ENCODE results near the gene LUC7L2.

DNA sequence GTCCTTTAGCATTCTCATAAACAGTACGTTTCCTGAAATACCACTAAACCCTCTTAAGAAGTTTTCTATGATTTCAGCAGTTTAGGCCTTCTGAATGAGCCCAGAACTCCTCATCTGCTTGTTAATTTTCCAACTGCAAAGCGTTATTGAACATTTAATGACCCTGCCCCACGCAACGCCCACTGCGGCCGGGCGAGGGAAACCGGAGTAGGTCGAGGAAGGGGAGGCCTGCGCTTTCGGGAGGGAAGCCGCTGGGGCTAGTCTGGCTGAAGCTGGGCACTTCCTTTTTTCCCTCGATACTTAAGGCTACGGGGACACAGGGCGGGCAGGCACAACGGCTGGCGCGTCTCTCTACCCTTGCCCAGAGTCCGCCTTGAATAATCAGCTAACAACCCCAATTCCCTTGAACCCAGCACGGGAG, 509 bp upstream of the UBN2 start:
- PRO-cap, 2 experiments = no peak in any of the 2 experiments

GRCh38 chr7:139301357-139302302, 39.5 kb upstream of the FMC1 start:
- PRO-cap, 2 experiments = no peak in any of the 2 experiments

- PRO-cap, 2 experiments = peak in 2 of 2 experiments; most common plus-strand start chr7:139359903 (in 2); most common minus-strand start chr7:139359718 (in 2)
These were observed at the start of gene LUC7L2 for GRCh38 chr7:139359565-139360672. Gene LUC7L2 (plus strand): TSS chr7:139359894.

- PRO-cap, 2 experiments = no peak in any of the 2 experiments
These were observed 3.1 kb downstream of the LUC7L2 start for GRCh38 chr7:139362893-139363146.

DNA sequence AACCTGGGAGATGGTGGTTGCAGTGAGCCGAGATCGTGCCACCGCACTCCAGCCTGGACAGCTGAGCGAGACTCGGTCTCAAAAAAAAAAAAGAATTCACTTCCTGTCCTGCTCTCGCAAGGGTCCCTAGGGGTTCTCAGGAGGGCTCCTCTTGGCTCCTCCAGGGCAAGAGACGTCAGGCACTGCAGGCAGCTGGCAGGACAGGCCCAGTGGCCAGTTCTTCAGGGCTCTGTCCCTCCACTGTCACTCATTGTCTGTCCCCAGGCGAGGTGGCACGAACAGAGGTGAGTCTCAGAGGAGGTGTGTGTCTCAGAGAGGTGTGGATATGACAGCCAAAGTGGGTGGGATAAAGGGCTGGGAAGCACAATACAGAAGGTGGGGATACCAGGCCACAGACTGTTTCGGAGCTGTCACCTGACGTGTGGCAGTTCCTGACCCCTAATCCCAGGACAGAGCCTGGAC, 11.9 kb downstream of the KLRG2 start:
- PRO-cap, 2 experiments = no peak in any of the 2 experiments

GRCh38 chr7:139482689-139482809, 924 bp downstream of the KLRG2 start:
- PRO-cap, 2 experiments = no peak in any of the 2 experiments

GRCh38 chr7:139600058-139600681, 76.7 kb downstream of the CLEC2L start:
- PRO-cap, 2 experiments = no peak in any of the 2 experiments

- PRO-cap, 2 experiments = no peak in any of the 2 experiments
These were observed 117.3 kb downstream of the HIPK2 start for GRCh38 chr7:139660498-139660918.

DNA sequence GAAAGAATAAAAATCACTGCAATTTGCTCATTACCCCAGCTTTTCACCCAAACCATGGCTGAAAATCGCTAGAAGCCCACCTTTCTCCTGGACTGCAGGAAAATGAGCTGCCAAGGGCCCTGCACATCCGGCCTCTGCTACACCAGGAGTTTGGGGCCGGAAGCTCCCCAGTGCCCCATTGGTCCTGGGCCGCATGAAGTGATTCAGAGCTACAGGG, 40.4 kb downstream of the HIPK2 start:
- PRO-cap, 2 experiments = no peak in any of the 2 experiments

DNA sequence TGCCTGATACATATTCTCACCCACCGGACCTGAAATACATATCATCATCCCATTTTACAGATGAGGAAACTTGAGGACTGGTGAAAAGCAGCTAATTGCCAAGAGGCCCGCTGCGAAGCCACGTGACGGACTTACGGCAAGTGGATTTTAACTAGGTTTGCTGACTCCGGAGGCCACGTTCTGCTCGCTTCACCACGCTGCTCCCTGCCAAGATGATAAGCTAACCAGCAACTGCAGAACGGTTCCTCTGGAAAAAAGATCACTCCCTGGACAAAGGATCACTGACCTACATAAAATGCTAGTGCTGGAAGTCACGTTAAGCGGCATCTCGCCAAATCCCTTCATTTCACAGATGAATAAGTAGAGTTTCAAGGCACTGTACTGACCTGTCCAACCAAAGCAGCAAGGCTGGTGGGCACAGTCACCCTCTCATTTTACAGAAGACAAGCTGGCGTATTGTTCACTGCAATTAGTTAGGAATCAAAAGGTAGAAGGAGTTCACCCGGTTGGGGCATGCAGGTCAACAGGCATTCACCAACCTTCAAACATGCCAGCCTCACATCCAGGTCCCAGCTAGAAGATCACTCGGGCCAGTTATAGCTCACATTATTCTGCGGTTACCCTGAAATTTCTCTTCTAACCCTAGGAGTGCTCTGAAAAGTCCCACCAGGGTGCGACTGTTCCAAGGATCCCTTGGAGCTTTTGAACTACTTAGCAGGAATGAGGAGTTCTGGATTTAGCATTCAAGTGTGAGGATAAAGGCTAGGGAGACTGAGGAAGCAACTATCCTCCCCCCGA, 33.0 kb downstream of the HIPK2 start:
- PRO-cap, 2 experiments = no peak in any of the 2 experiments

- PRO-cap, 2 experiments = no peak in any of the 2 experiments
These were observed 22.2 kb downstream of the HIPK2 start for GRCh38 chr7:139755451-139756068.

GRCh38 chr7:139767134-139767832, 10.5 kb downstream of the HIPK2 start:
- PRO-cap, 2 experiments = no peak in any of the 2 experiments

DNA sequence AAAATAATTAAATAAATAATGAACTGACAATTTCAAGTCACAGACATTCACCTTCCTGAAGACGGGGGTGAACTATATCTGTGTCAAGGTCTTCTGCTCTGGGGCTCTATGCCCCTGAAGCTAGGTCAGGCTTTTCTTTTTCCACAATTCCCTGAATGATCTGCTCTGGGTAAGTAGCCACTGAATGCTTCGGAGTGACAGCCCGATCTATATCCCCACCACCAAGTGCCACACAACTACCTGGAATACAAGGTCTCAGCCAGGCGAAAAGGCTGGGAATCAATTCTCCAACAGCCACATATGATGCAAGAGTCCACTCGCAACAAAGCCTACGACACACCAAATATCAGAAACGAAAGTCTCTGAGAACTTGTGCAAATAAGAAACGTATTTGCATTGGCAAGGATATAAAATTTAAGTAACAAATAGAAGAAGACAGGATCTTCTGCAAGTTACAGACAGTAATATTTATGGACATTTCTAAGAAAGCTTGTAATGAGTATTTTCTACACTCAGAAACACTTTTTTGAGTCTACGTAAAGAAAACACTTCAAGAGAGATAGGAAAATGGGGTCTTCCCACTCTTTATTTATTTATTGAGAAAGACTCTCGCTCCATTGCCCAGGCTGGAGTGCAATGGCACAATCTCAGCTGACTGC, 5.7 kb downstream of the HIPK2 start:
- PRO-cap, 2 experiments = no peak in any of the 2 experiments

DNA sequence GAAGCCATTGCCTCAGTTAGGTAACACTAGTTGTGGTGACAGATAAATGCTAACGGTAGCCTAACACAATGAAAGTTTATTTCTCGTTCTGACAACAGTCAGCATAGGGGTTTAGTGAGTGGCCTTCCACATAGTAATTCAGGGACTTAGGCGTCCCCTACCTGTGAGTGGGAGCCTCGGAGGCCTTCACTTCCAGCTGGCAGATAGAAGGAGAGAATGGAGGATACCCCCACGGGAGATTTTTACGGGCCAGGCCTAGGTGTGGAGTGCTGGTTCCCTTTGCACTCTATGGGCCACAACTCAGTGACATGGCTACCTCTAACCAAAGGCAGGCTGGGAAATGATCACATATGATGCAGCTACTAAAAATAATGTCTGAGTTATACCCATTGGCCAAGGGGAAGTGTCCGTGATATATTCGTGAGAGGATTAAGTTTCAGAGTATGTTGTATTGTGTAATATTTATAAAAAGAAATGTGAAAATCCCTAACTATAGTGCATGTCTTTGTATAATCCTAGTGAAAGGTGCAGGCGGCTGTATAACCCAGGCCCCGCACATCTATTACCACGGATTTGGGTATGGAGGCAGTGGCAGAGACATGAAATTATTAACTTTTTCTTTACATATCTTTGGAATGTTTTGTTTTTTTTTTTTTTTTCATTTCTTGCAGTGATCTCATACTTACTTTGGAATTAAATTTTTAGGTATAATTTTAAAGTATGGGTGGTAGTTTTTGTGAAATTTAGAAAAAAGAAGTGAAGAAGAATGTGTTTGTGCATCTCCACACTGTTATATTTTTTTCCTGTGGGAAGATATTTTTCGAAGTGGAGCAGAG, 13.6 kb upstream of the HIPK2 start:
- PRO-cap, 2 experiments = no peak in any of the 2 experiments

GRCh38 chr7:139844559-139845153, 15.6 kb downstream of the TBXAS1 start:
- PRO-cap, 2 experiments = no peak in any of the 2 experiments

DNA sequence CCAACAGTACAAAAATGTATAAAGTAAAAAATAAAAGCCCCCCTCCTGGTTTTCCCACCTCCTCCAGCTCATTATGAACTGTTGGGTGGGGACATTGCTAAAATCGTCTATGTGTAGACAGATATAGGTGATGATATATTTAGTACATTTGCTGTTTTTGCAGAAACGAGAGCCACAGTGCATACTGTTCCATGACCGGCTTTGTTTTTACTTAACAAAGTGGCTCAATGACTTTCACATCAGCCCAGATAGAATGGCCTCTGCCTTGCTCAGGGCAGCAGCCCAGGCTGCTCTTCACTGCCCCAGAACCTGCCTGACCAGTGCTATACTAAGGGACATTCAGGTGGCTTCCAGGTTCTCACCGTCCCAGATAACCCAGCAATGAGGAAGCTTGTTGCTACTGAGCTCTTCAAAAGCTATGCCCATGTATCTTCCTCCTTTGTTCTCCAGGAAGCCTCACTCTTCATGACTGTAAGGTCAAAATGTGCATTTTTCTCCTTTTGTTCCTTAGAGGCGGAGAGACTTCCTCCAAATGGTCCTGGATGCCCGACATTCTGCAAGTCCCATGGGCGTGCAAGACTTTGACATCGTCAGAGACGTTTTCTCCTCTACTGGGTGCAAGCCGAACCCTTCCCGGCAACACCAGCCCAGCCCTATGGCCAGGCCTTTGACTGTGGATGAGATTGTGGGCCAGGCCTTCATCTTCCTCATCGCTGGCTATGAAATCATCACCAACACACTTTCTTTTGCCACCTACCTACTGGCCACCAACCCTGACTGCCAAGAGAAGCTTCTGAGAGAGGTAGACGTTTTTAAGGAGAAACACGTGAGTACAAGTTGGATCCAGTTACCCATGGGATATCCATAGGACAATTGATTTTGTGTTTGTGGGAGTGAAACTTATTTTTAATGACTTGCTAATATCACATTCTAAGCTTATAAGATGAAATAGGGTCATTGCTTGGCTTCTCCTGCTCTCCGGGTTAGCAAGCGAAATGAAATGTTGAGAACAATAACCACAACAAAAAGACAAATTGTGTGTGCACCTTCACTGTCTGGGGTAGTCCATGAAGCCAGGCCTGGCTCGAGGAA, 101.0 kb downstream of the PARP12 start:
- PRO-cap, 2 experiments = no peak in any of the 2 experiments

DNA sequence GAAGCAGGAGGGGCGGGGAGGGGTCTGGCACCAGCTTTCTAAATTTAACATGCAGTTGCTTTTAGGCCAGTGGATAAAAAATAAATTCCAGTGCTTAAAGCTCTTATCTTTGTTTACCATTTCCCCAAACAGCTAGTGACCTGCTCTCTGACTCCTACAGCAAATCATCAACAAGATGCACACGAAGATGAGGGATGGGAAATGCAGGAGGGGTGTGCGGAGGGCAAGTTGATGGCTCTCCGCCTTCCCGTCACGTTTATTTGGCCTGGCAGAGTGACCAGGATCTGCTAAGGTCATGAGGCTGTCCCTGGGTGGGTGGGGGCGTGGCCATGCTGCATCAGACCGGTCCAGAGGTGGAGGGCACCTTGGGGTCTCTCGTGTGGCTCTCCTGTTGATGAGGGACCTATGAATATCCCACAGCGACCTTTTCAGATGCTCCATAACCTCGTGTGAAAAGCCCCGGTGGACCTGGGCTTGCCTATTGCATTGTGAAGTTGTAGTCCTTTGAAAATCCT, 67.5 kb downstream of the PARP12 start:
- PRO-cap, 2 experiments = no peak in any of the 2 experiments

- PRO-cap, 2 experiments = no peak in any of the 2 experiments
These were observed 29.2 kb downstream of the PARP12 start for GRCh38 chr7:140033279-140034270.

DNA sequence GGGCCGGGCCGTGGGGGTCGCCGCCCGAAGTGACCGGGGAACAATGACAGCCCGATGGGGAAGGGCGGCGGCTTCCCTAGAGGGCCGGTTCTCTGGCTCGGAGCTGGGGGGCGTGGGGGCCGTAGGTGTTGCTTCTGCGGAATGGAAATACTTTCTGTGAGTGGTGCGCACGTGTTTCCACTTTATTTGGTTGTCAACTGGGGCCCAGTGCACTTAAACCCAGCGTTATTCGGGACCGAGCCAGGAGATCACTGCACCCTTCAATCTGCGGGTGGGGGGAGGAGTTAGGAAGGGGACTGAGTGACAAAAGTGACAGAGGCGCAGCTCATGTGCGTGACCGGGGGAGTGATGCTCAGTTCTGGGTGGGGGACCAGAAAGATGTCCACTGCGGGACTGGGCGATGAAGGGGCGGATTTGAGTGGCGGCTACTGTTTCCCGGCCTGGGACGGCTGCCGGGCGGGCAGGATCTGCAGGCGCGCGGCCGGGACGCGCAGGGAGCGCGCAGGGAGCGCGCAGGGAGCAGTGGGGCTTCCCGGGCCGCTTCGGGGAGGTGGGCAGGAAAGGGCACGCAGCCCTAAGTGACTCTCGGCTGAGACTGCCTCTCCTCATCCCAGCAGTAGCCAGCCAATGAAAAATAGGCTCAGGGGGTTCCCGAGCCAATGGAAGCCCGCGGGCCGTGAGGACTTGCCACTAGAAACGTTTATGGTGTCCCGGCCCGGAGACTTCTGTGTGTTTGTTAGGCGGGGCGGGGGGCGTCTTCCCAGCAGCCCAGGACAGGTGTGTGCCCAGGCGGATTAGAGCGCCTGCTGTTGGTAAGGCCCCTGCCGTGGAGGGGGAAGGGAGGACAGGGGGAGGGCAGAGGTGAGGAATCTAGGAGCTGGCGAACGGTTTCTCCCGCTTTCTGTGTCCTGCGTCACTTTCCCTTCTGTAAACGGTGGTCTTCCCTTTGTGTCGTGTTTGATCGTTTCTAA, 54.3 kb upstream of the KDM7A start:
- PRO-cap, 2 experiments = peak in 2 of 2 experiments; most common plus-strand start position 864 of the sequence (in 2); most common minus-strand start position 727 of the sequence (in 2)

DNA sequence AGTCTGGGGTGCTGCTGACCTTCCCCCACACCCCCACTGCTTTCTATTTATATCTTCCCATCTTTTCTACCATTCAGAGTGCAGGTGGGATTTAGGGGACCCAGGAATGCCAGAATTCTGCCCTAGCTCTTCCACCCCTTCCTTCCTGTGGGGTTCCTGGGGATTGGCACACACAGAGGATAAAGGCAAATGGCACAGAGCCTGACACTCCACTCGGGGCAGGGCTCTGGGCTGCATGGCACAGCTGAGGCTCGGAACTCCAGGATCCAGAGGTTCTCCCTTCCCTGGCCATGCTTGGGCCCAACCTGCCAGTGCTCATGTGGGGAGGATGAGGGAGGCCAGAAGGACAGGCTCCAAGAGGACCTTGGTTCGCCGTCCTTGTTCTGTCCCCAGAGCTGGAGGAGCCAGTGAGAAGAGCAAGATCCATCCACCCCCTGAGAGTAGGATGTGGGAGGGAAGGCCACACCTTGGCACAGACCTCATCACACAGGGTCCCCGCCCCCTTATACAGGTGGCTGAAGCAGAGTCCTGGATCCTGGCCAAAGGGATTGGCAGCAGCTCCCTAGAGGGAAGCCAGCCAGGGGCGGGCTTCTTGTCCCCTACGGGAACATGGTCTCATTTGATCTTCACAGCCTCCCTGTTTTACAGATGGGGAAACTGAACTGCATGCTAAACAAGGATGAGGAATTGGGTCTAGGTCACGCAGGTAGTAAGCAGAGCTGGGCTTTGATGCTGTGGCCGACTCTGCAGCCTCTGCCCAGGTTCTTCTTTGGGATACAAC, 61.9 kb upstream of the KDM7A start:
- PRO-cap, 2 experiments = peak in 2 of 2 experiments; most common plus-strand start position 207 of the sequence (in 2); most common minus-strand start position 397 of the sequence (in 2)

All from Colon Carcinoma Metastatic in the Brain (tissue), 2 donors.